Stomach (tissue), 7 donors: Measurements from ENCODE around the genes HEPACAM2 and ASB4.

- PRO-cap: no peak
- RAMPAGE, long total RNA, 5 experiments: no peak in any of the 5 experiments
- RRBS: no CpG with 5 or more reads among the region's 5 CpGs
These were observed 63.3 kb downstream of the CYP51A1 start for GRCh38 chr7:92070978-92071344.

GRCh38 chr7:92099579-92100046 lies 34.7 kb downstream of the CYP51A1 start:
- PRO-cap: no peak
- RAMPAGE, long total RNA, 5 experiments: start-site peak on the plus strand in 2 of 5 experiments, at chr7:92099637-92099858 at its widest, 15 to 28 reads per replicate
- RRBS: no CpG with 5 or more reads among the region's 2 CpGs

DNA sequence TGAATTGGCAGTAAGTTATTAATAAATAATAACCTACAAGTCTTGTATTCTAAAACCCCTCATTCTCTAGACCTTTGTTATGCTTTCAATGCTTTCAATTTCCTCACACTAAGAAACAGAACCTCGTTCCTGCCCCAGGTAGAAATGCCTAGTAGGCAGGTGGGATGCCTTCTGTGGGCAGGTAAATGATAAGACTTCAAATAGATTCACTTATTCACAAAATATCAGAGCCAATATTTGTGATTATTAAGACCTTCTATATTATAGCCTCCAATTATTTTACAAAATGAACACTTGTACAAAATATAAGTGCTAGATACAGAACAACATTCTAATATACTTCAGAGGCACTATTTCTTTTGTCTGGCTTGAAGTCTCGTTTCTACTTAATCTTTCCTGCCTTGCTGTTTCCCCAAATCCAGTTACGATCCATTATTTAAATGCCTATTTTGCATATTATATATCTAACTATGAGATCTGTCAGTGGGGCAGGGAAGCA lies 7.4 kb downstream of the KRIT1 start:
- PRO-cap: no peak
- RAMPAGE, long total RNA, 5 experiments: start-site peak on the minus strand in 2 of 5 experiments, centred at positions 250 to 273 of the sequence, 9 to 19 reads per replicate
- RRBS: no CpG with 5 or more reads among the region's 3 CpGs

GRCh38 chr7:92348374-92349551 lies 98.5 kb upstream of the GATAD1 start:
- PRO-cap: no peak
- RAMPAGE, long total RNA, 5 experiments: start-site peak on the plus strand in 2 of 5 experiments, at chr7:92348699-92349409 at its widest, 11 to 13 reads per replicate
- RRBS: no CpG with 5 or more reads among the region's 15 CpGs

- PRO-cap: no peak
- RAMPAGE, long total RNA, 5 experiments: no peak in any of the 5 experiments
- RRBS: no CpG with 5 or more reads among the region's 9 CpGs
These were observed 352 bp downstream of the ERVW-1 start for GRCh38 chr7:92477429-92477759.

DNA sequence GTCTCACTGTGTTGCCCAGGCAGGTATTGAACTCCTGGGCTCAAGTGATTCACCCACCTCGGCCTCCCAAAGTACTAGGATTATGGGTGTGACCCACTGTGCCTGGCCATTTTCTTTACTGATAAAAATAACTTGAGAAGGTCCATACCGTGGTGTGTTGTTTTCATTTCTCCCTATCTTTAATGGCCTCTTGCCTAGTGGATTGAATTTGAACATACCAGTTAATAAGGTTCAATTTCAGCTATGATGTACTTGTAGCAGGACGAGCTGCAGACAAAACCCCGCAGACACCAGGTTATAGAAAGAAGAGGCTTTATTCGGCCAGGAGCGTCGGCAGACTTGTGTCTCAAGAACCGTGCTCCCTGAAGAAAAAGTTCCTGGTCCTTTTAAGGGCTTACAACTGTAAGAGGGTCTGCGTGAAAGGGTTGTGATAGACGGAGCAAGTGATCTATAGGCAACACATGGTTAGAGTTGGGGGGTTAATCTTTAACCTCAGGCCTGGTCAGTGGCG lies 9.3 kb downstream of the RBM48 start:
- PRO-cap: no peak
- RAMPAGE, long total RNA, 5 experiments: no peak in any of the 5 experiments
- RRBS: no CpG with 5 or more reads among the region's 11 CpGs

- PRO-cap: no peak
- RAMPAGE, long total RNA, 5 experiments: no peak in any of the 5 experiments
- RRBS: no CpG with 5 or more reads among the region's 3 CpGs
These were observed 37.7 kb upstream of the FAM133B start for GRCh38 chr7:92627975-92628274.

DNA sequence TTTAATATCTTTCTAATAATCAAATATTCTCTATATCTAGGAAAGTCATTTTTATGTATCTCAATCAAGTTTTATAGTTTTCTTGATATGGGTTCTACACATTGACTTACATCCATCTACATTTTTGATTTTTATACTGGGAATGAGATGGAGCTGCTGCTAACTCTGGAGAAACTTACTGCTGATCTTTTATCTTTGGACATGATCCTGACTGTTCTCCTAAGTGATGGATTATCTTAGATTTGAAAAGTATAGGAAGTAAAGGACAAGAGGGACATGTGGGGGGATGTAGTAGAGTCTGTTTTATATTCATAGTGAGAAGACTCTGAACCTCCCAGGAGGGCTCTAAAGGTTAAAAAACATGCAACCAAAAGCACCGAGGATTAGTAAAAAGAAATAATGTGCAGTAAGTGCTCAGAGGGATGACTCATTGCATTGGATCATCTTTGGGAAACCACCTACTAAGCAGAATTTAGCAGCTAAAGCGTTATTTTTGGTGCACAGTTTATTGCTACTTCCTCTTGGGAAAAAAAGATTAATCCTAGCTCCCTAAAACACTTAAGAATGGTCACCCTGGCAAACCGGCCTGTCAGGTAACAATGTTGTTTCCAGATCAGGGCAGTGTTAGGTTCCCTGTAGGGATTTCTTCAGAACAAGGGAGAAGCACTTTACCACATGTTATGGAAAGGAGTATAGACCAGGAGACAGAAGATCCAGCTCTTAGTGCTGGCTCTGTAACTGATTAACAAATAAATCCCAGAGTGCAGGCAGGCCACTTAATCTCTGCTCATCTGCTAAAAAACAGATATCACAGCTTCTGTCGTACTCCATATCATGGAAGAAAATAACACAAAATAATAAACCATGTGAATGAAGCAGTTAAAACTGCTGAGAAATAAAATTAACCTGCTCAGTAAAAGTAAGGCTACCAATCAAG lies 44.7 kb upstream of the FAM133B start:
- PRO-cap: no peak
- RAMPAGE, long total RNA, 5 experiments: no peak in any of the 5 experiments
- RRBS: no CpG with 5 or more reads among the region's 4 CpGs

- PRO-cap: no peak
- RAMPAGE, long total RNA, 5 experiments: no peak in any of the 5 experiments
- RRBS: no CpG with 5 or more reads among the region's 17 CpGs
These were observed 105.4 kb upstream of the FAM133B start for GRCh38 chr7:92695112-92696521.

DNA sequence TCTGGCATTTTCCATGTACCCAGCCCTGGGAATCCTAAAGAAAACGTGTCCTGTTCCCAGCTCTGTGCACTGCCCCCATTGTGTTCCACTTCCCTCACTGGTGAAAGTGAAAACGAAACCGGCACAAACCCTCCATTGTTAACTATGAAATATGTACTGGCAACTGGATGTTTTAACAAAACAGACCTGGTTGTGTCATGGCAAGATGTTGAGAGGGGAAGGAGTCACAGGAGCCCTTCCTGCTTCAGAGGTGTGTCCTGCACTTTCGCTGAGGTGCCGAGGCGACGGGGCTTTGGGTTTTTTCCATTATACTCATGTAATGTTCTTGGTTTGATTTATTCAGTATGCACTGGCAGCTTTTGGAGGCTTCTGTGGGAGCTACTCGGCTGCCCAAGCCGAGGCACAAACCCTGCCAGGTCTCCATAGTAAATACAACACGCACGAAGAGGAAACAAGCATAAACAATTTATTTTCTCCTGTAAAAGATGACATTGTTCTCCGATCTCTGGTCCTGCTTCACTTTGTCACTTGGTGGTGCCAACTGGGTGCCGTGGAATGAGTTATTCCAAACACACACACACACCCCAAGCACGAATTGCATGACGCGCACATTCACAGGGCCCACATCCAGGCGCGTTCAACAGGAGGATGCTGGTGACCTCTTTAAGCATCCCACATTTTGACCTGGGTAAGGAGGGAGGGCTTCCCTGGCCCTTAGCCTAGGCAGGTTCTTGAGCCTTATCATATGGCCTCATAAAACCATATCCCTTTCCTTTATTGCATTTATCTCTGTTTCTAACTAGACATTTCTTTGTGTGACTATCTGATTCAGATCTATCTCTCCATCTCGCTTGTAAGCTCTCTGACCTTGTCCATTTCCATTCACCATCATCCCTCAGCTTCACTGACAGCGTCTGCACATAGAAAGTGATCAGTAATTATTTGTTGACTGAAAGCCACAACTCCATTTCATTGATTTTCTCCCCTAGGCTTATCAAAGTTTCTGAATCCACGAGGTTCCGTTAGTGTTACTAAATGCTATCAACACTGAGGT lies 118.0 kb downstream of the CDK6 start:
- PRO-cap: bidirectional peak, plus-strand start at position 262 of the sequence, minus-strand start at position 71 of the sequence; unidirectional peak, minus-strand start at position 557 of the sequence
- RAMPAGE, long total RNA, 5 experiments: start-site peak on the minus strand in 2 of 5 experiments, centred at positions 671 to 936 of the sequence, 7 to 35 reads per replicate
- RRBS: no CpG with 5 or more reads among the region's 22 CpGs

- PRO-cap: no peak
- RAMPAGE, long total RNA, 5 experiments: no peak in any of the 5 experiments
- RRBS: no CpG with 5 or more reads among the region's 7 CpGs
These were observed 112.5 kb downstream of the CDK6 start for GRCh38 chr7:92723780-92724464.

DNA sequence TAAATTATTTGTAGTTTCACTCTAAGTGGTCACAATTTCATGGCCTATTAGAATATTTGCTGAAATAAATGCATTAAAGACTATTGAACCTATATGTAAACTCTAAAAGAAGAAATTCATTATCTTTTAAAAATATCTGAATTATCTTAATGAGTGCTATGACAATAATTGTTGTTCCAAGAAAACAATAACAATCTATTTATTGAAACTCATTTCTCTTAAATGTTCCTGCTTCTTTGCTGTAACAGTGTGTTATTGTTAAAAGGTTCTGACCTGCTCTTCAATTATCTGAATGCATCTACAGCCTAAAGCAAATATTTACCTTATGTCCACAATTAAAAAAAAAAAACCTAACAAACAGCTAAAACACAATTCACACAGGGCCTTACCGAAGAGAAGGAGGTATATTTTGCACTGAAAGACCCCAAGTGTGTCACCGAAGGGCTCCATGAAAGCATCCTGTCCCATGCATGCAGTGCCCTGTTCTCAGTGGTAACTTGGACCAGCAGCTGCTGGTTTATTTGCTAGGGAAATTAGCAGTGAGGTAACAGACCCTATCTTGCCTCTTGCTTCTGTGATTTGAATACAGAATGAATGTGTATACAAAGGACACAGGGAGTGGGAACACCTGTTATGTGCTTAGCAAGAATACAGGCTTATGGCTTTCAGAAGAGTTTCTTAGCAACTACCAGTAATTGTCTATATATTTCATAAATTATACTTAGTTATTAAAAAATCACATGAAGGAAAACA lies at the start of gene HEPACAM2:
TSS of gene HEPACAM2 (minus strand) at position 491 of the 753 bp plus-strand sequence.
- PRO-cap: no peak
- RAMPAGE, long total RNA, 5 experiments: start-site peak on the minus strand in 3 of 5 experiments, centred at positions 477 to 511 of the sequence, 49 to 96 reads per replicate
- RRBS: no CpG with 5 or more reads among the region's 2 CpGs

DNA sequence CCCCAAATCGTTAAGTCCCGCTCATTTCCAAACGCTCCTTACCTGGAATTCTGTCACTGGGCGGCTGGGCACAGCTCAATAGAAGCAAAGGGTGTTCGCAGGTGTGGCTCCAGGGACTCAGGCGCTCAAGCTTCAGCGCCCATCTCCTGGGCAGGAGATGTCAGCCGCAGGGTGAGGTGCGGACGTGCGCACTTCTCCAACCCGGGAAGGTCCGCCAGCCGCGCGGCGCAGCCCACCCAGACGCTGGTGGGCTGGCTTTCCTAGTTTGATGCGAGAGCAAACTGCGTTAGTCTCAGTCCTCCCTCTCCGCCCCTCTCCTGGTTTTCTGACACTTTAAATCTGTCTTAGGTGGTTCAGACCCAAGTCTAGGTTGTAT lies 289 bp downstream of the CALCR start:
- PRO-cap: no peak
- RAMPAGE, long total RNA, 5 experiments: no peak in any of the 5 experiments
- RRBS: no CpG with 5 or more reads among the region's 21 CpGs

DNA sequence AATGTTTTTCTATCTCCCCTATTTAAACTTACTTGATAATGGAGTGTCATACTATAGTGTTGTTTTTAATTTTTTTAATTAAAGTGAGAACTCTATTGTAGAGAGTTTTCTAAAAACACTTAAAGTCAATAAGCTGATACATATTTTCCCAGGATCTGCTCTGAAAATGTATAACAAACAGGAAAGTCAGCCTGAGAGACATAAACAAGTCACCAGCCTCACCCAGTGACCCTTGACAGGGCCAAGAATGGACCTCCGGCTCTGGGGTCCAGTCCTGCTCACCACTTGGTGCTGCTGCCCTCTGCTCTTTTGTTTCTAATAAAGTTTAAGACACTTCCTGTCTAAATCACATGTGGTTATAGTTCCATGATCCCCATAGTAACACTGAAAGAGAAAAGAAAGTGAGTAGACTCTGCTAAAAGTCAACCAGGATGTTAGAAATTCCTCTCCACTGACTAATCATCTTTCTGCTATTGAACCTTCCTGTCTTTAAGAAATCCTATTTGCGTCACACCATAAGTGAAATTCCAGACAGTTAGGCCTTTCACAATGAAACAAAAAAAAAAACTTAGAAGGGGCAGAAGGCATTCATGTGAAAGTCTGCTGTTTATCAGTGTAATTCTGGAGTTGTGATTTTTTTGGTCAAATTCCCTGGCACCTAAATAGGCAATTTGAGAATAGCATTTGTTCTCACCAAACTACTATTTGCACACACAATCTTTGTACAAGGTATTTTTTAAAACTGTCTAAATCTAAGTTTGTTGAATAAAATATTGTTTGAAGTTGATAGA lies 179.2 kb upstream of the BET1 start:
- PRO-cap: bidirectional peak, plus-strand start at position 571 of the sequence, minus-strand start at position 293 of the sequence
- RAMPAGE, long total RNA, 5 experiments: no peak in any of the 5 experiments
- RRBS: no CpG with 5 or more reads among the region's 2 CpGs

DNA sequence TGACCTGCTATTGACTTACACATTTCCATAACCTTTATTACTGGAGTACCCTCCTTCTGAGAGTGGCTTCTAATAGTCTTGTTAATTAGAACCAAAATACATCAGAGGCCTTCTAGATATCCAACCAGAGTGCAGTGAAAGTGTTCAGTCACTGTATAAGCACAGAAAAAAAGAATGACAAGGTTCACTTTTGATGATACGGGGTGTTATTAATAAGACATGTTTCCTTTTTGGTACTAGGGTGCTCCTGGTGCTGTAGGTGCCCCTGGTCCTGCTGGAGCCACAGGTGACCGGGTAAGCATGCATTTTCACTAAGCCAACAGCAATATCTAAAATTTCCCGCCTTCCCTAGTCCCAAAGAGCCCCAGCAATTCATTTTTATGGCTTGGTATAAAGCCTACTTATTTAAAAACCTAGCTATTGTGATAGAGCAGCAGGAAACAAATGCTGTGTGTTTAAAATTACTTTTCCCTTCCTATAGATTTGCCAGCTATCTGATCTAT lies 24.6 kb downstream of the COL1A2 start:
- PRO-cap: no peak
- RAMPAGE, long total RNA, 5 experiments: start-site peak on the plus strand in 1 of 5 experiments, centred at position 263 of the sequence, 23 reads per replicate
- RRBS: no CpG with 5 or more reads among the region's 3 CpGs

DNA sequence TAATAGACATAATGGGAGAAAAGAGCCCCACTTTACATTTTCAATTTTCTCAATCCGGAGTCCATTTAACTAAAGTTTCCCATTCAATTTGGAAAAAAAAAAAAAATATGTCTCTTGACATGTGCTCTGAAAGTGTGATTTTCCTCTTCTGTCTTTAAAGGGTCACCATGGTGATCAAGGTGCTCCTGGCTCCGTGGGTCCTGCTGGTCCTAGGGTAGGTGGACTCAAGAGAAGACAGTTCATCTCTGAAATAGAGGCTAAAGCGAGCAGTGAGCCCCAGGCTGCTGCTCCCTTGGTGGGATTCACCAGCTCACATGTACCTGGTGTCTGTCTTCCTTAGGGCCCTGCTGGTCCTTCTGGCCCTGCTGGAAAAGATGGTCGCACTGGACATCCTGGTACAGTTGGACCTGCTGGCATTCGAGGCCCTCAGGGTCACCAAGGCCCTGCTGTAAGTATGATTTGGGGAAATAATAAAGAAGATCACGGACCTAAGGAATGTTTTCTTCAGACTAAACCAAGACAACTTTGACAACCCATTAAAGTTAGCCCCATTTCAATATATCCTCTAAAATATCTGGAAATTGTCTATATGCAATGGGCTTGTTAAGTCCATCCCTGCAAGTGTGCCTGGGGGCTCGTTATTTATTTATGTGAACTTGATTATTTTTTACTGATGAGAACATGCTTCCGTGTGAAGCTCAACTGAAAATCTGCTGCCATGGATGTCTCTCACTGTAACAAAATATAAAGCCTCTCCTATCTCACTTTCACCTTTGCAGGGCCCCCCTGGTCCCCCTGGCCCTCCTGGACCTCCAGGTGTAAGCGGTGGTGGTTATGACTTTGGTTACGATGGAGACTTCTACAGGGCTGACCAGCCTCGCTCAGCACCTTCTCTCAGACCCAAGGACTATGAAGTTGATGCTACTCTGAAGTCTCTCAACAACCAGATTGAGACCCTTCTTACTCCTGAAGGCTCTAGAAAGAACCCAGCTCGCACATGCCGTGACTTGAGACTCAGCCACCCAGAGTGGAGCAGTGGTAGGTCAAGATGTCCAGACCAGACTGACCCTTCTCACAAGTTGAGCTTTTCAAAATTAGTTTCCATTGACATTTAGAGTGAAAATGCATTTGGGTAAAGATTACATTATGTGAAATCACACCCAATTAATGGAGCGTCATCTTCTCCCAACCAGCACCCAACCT lies 32.6 kb downstream of the COL1A2 start:
- PRO-cap: no peak
- RAMPAGE, long total RNA, 5 experiments: start-site peak on the plus strand in 2 of 5 experiments, centred at positions 186 to 921 of the sequence, 17 to 3,629 reads per replicate
- RRBS: no CpG with 5 or more reads among the region's 14 CpGs

GRCh38 chr7:95071352-95071779 lies 164.0 kb downstream of the PPP1R9A start:
- PRO-cap: no peak
- RAMPAGE, long total RNA, 5 experiments: no peak in any of the 5 experiments
- RRBS: no CpG with 5 or more reads among the region's 2 CpGs

DNA sequence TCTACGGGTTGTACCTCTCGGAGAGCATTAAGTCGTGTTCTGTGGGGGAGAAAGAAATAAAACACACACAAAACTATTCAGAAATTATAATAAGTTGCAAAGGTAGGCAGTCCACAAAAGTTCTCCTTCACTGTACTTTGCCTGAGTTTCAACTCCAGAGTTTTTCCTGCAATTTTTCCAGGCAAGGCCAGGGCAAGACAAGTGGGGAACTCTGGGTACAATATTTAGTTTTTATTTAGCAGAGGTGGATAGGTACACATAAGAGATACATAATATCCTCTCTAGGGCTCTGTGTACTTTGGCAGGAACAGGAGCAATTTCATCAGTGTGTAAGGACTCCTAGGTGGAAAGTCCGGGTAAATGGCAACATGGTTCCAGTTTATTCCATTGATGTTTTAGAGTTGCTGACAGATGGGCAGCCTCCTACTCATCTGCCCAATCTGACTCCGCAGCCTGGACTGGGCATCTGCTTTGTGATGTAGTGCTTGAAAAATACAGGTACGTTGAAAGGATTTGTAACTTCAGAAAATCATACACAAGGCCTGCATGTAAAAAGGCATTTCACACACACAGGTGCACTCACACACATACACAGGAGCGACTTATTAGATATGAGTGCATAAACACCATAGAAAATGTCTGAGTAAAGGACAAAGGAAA lies 5.8 kb downstream of the PON1 start:
- PRO-cap: no peak
- RAMPAGE, long total RNA, 5 experiments: no peak in any of the 5 experiments
- RRBS: no CpG with 5 or more reads among the region's 7 CpGs

DNA sequence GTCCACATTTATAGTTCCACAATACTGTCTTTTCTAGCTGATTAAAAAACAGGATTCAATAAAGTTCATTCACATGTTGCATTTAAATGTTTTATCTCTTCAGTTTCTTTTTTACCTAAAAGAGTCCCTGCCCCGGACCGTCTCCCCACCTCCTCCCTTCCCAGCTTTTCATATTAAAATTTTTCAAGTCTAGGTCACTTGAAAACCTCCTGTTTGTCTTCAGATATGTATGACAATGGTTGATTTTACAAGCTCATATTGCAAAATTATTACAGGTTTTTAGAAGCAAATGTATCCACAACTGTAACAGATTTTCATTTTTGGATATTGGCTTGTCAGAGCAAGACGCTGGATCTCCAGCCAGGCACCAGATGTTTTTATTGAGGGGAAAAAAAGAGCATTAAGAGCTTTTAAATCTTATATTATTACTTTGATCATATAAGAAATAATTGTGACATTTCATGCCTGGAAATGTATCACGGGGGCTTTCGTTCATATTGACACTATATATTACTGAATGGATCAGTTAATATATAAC lies 439 bp upstream of the ASB4 start:
- PRO-cap: no peak
- RAMPAGE, long total RNA, 5 experiments: no peak in any of the 5 experiments
- RRBS: no CpG with 5 or more reads among the region's 5 CpGs

DNA sequence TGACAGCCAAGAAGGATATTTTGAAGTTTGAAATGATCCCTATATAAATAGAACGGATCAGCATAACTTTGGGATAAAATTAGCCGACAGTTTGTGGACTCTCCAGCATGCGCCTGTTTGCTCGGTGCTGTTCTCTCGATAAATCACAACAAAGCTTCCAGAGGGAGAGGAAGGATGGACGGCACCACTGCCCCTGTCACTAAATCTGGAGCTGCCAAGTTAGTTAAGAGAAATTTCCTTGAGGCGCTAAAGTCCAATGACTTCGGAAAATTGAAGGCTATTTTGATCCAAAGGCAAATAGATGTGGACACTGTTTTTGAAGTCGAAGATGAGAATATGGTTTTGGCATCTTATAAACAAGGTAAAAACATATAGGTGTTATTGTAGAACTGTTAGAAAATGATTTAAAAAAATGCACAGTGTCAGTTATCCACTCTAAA lies at the start of gene ASB4:
TSS of gene ASB4 (plus strand) at position 146 of the 440 bp plus-strand sequence.
- PRO-cap: no peak
- RAMPAGE, long total RNA, 5 experiments: no peak in any of the 5 experiments
- RRBS: no CpG with 5 or more reads among the region's 9 CpGs